Cardiac fibroblast (primary cell): ENCODE data around the genes AP4E1 and TNFAIP8L3.

DNA sequence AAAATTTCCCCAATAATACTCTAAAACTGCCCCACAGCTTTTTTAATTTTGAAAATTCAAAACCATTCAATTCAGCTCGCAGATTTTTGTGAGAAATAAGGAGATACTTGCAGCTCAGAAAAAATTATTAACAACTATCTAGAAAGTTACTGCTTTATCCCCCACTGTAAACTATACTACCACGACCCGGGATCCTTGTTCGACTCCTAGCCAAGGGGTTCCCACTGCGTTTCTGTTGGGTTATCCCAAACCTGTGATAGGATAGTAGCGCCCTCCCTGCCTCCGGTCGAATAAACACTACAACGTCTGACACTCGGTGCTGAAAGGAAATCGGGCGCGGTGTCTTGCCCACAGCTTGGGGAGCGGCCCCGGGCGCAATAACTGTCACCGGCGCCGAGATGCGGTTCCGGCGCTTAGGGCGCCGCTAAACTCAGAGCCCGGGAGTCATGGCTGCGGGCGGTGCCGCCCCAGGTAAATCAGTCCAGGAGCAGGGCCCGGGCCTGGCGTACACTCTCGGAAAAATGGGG, 445 bp upstream of the DUT start:
- RRBS, result under 1% methylated on average over 16 of the region's 31 CpGs

GRCh38 chr15:48341860-48342721, 10.9 kb downstream of the DUT start:
- RRBS, result no CpG with 5 or more reads among the region's 2 CpGs

DNA sequence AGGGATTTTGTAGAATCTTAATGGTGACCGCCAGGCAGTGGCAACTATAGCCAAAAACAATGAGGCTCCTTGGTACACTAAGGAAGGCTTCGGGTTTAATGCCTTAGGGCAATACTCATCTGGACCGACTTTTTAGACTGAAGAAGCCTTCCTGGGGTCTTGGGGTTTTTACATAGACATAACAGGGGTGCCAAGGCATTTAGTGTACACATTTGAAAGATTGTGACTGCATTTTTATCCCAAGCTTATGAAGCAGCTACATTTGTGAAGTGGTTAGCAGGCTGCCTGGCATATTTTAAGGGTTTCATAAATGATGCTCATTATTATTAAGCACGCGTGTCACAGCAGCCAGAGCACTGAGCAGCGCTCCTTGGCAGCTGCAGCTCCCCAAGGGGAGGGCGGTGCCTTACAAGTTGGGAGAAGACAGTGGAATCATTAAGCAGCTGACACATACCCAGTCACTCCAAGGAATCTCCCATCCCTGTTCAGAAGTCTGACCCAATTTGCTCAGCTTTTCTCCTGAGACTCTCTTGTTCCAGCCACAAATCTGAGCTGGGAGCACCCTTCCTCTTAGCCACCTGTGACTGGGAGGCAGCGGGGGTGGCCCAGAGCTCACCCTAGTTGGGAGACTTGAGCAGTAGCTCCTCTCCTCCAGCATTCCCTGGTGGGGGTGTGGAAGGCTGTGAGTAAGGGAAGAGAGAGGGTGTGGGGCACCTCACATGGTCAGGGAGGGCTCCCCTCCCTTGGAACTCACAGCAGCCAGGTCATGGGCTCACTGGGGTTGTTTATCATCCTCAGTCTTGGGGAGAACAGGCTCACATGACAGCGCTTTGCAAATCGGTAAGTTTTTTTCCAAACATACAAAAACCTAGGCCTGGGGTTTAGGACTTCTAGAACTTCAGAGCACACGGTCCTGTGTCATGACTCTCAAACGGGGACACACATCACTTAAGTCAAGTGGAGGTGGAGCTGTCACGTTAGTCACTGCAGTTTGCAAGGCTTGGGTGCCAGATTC, 64.3 kb downstream of the DUT start:
- RRBS, result no CpG with 5 or more reads among the region's 13 CpGs

DNA sequence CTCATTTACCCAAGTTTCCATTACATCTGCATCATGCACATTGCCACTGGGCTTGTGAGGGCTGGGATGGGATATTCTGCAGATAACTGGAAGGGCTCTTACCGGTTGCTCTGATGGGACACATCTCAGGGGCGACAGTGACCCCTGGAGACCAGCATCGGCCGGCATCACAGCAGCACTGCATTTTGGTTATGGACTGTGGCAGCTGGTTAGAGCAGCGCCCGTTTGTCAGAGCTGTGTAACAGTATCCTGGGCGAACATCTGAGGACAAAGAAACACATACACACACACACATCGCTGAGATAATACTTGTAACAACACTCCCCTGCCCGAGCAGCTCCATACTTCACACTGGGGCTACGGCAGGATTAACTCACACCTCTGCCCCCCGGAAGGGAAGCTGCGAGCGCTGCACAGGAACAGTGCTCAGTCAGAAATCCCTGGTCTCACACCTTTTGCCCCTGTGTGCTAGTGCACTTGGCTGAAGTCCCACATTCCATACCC, 124.9 kb downstream of the FBN1 start:
- RRBS, result 51% methylated on average over 4 of the region's 13 CpGs

GRCh38 chr15:48533856-48534429, 111.6 kb downstream of the FBN1 start:
- RRBS, result no CpG with 5 or more reads among the region's 3 CpGs

DNA sequence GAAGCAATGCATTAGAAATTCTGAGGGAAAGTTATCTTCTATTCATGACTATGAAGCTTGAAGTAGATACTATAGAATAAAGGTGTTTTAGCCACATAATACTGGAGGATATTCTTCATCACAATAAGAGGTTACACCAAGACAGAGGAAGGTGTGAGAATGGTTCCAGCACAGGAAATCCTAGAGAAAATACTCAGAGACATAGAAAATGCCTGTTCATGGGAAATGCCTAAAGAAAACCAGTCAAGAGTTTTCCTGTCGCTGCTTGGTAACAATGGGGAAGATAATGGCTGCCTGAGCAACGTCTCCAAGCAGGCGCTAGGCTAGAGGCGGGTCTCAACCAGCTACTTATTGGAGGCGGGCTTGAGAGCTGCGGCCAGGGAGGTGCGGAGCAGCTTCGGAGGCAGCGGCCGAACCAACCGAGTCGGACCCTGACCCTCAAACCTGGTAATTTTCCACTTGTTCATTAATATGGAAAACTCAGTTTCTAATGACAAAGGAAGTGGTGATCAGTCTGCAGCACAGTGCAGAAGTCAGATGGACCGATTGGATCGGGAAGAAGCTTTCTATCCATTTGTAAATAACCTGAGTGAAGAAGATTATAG, 173.0 kb downstream of the DTWD1 start:
- RRBS, result no CpG with 5 or more reads among the region's 14 CpGs

- RRBS, result no CpG with 5 or more reads among the region's 3 CpGs
Measured at GRCh38 chr15:49916950-49917719, 201.9 kb downstream of the ATP8B4 start.

GRCh38 chr15:50100625-50100893, 18.5 kb downstream of the ATP8B4 start:
- RRBS, result no CpG with 5 or more reads among the region's 1 CpG

DNA sequence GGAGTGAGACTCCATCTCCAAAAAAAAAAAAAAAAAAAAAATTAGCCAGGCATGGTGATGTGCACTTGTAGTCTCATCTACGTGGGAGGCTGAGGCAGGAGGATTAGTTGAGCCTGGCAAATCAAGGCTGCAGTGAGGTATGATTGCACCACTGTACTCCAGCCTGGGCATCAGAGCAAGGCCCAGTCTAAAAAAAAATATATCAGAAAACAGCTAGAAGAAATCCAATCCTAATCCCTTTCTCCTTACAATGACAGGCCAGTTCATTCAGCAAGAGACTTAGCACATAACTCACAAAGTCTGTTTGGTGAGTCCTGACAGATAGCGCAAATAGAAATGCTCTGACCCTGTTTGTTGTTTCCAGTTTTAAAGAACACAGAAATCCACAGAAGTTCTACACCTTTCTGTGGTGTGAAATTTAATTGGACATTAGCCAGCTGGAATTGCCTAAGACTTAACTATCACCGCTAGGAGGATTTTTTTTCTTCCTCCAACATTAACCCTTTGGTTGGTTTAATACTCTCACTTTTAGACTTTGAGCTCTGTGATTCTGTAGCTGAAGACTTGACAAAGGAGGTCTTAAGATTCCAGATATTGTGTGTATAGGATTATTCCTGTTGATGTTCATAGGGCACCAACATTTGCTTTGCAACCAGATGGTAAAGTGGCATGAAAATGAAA, 30.8 kb downstream of the HDC start:
- RRBS, result no CpG with 5 or more reads among the region's 3 CpGs

- RRBS, result under 1% methylated on average over 13 of the region's 53 CpGs
Measured at GRCh38 chr15:50353860-50354629, 953 bp downstream of the GABPB1 start.

DNA sequence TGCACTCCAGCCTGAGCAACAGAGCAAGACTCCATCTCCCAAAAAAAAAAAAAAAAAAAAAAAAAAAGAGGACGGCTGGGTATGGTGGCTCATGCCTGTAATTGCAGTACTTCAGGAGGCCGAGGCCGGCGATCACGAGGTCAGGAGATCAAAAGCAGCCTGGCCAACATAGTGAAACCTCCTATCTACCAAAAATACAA, 51.1 kb downstream of the TRPM7 start:
- RRBS, result no CpG with 5 or more reads among the region's 5 CpGs

- RRBS, result no CpG with 5 or more reads among the region's 37 CpGs
Measured at GRCh38 chr15:50685671-50686469, 727 bp downstream of the TRPM7 start.

DNA sequence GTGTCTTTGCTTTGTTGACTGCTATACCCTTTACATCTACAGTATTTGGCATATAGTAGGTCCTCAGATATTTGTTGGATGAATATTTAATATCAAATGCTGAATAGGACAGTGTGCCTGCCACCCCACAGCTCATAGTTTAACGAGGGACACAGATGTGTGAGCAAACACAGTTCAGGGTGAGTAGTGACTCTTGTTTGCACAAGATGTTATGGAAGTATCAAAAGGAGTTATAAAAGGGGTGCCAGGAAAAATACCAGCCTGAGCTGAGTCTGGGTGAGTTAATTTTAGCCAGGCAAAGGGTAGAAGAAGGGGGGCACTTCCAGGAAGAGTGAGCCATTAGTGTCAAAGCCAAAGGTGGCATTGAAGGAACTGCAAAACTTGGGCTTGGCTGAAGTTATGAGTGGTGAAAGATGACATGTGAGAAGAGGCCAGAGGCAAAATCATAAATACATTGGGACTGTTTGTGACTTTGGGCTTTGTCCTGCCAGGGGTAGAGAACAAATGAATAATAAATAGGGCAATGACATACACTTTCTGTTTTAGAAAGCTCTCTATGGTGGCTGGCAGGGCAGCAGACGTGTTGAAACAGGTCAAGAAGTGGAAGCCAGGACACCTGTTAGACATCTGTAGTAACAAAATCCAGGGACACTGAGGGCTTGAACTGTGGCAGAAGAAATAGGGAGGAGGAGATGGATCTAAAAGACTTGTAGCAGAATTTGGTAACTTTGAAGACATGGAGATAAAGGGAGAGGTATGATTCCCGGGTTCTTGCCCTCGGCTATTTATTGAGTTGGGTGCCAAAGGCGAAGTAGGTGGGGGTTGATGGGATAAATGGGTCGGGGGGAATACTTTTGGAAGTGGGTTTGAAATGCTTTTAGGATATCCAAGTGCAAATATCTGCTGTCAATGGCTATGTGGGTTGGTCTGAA, 2.0 kb upstream of the SPPL2A start:
- RRBS, result no CpG with 5 or more reads among the region's 6 CpGs

DNA sequence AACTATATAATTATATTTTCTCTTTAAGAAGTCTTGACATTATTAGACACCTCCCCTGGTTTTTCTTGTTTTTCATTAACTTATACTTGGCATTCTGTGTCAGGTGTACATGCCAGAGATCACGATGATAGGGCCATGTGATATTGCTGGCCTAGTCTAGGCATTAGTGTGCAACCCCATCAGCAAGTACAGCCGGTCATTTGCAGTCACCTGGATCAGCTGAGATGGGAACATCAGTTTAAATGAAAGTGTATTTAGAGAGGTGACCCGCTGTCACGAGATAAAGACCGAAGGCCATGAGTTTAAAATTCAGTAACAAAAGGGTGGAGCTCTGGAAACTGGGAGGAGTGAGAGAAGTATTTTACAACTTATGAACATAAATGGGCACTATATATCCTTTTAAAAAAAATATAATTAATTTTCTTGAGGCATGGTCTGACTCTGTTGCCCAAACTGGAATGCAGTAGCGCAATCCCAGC, 12.7 kb upstream of the SPPL2A start:
- RRBS, result no CpG with 5 or more reads among the region's 6 CpGs

GRCh38 chr15:50798711-50799028, 33.2 kb upstream of the SPPL2A start:
- RRBS, result no CpG with 5 or more reads among the region's 3 CpGs

DNA sequence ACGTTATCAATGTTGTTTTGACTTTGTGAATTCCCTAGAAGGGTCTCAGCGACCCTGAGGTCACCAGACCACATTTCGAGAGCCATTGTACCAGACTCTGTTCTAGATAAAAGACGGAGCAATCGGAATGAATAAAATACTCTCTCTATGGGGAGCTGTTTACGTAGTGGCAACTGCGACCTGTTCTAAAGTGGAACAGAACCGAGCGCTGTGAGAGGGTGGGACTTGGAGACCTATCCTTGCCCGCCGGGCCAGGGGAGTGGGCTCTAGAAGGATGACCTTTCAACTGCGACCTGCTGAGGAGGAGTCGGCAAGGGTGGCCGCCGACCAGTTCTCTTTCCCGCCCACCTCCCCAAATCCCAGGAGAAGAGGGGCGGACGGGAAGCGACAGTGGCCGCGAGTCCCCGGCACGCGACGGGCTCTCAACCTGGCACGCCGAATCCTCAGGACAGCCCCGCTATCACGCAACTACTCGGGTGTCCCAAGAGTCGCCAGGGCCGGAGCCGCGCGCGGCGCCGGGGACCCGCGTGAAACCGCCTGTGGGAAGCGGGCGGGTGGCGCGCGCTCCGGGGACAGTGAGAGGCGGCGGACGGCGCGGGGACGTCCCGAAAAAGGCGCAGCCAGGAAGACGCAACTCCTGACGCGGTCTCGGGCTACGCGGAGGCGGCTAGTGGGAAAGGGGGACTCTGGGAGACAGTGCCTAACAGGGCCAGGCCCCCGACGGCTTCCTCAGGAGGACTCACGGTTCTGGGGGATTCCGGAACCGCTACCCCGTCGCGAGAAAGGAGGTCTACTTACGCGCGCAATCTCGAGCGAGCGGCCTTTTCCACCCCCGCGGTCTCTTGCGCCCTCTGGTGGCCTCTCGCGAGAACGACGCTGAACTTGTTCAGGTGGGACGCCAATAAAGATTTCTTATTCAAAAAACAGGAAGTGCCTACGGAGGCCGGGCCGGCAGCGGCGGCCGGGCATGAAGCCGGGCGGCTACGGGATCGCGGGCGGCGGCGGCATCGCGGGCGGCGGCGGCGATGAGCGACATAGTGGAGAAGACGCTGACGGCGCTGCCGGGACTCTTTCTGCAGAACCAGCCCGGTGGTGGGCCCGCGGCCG, at the start of gene AP4E1:
TSS of gene AP4E1 (plus strand) at position 930 of the 1,107 bp plus-strand sequence.
- RRBS, result 1% methylated on average over 33 of the region's 113 CpGs

DNA sequence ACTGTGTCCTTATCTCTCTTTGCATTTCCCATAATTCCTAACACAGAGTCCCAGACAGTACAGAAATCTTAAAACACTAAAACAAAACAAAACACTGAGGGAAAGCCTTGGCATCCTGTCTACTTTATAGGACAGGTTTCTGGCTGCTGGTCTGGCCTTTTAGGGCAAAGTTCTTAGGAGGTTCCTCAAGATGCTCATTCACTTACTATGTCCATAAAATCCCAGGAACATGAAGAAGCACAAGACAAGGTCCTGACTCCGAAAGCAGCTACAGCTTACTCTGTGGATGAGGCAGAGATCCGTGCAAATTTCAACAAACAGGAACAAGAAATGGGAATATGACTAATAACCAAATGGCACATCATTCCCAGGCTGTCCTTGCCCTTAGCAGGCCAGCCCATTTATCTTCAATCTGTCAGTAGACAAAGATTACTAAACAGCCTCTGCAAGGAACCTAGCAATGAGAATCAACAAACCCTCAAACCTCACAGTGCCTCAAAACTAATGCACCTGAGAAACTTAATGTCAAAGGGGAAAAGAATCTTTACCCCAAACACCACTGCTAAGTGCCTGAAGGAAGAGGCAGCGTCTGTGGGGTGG, 5.1 kb downstream of the TNFAIP8L3 start:
- RRBS, result no CpG with 5 or more reads among the region's 3 CpGs

DNA sequence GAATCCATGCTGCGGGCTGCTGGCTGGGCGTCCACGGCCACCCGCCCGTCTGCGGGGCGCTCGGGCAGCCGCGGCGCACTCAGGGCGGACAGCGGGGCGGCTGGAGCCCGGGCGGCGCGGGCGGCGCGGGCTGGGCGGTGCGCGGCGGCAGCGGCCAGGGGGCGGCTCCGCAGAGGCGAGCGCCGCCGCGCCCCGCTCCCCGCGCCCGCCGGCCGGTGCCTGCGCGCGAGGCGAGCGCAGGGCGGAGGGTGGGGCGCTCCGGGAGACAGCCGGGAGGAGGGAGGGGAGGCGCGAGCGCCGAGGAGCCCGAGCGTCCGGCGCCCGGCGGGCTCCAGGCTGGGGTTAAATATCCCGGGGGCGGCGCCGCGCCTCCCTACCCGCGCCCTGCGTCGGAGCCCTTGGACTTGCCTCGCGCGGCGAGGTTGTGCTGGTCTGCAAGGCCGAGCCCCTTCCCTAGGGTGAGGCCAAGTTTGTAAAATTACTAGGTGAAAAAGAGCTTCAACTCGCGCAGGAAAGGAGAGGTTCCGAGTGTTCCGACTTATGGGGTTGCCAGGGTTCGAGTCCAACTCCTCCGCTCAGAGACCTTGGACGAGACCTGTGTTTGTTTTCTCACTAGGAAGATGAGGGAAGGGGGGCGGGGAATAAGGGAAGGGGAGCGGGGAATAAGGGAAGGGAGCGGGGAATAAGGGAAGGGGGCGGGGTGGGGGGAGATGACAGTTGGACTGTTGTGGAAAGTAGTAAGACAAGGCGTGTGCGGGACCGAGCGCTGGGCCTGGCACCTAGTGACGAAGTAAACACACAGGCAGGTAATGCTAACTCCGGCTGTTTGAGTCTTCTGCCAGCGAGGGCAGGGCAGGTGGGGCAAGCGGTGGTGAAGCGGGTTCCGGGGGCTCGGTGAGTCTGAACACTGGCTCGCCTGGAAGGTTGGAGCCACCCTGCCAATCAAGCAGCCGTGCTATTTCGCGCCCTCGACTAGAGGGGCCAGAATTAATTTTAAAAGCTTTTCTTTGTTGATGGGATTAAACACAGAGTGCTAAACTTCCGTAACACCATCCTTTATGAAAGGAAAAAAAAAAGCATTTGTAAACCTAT, at the start of gene TNFAIP8L3:
TSS of gene TNFAIP8L3 (minus strand) at position 319 of the 1,092 bp plus-strand sequence.
- RRBS, result 4% methylated on average over 22 of the region's 100 CpGs

- RRBS, result no CpG with 5 or more reads among the region's 8 CpGs
Measured at GRCh38 chr15:51619249-51620260, 3.0 kb downstream of the DMXL2 start.

GRCh38 chr15:51620408-51621314, 1.9 kb downstream of the DMXL2 start:
- RRBS, result no CpG with 5 or more reads among the region's 8 CpGs